SEM (cell line): ENCODE measurements around the gene IRAK3.

DNA sequence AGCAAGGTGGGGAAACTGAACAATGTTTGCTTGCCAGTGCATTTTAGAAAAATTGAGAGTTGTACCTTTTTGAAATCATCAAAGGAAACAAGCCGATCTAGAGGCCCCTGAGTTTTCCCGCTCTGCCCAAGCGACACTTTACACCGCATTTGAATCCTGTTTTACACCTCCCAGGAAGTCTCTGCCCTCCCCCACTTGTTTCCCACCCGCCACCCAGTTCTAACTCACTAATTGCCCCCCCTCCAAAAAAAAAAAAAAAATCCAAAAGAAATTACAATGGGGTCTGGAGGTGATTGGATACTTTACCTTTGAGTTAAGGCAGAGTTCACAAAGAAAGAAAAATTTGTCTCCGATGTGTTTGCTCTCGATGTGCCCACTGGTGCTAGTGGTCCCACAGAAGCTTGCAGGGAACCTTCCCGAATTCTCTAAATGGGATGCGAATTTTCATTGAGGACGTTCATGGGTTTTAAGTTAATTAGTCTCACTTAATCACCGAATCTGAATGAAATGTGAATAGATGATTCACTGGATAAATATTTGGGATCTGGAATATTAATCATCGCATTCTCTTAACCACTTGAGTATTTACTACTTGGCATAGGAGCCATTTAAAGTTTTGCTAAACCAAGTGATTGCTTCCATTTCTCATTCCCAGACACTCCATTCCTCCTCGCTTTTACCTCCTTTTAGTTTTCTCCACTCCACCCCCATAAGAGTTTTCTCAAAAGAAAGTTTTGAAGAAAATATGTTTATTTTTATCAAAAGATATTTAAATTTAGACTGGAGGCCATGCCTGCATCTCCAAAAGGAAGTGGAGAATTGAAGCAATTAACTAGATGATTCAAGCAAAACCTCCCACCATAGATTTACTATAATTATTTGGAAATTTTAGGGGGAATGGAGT, 2.5 kb downstream of the HMGA2 start:
- PRO-cap, result bidirectional peak, plus-strand start at position 338 of the sequence, minus-strand start at position 151 of the sequence

DNA sequence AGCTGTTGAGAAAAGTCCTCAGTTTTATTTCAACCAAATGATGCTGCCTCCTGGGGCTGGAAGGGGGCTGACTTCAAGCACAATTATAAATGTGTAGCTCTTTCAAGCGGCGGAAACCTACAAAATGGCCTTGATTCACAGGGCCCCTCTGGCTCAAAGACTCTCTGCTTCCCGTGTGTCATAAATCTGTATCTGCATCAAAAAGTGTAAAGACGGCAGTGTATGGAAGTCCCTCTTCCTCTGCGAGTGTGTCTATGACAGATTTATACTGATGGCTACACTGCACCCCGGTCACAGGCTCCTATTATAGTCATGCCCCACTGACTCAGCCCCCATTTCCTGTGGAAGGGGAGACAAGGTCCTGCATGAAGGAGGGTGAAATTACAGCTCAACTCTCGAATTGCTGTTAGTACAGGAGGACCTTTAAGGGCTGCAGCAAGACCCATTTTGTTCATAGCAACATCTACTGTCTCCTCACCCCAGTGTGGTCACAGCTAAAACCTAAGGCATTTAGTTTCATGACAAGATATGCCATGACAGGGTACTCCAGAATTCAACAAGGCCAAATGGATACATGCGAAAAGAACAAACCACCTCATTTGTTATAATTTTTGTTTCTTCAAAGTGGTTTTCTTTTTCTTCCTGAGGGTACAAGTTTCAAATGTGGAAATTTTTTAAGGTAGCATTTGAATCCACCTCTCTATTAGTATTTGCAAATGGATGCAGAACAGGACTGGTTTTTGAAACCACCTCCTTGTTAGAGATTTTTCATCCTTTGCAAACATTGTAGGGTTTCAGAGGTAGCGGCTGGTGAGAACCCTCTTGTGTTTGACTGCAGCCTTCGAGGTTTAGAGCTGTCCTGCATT, 68.7 kb downstream of the HMGA2 start:
- PRO-cap, result bidirectional peak, plus-strand start at position 406 of the sequence, minus-strand start at position 267 of the sequence

DNA sequence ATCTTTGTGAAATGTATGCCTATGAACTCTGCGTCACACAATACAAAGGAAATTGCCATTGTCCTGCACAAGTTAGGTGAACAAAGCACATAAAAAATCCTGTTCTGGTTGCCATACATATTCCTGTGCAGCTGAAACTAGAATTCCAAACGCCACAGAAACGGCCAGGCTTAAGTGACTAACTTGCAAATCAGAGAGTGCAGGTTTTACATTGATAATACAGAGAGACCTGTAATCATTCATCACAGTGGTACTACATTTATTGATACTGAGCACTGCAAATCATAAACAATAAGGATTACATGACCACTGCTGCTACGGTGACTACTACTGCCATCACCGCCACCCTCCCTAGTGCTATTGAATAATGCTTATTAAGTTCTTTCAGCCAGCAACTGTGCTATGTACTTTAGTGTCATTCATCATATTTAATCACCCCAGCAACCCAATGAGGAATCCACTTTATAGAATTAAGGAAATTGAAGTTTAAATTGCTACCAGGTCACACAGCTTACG, 112.1 kb downstream of the HMGA2 start:
- PRO-cap, result no peak

DNA sequence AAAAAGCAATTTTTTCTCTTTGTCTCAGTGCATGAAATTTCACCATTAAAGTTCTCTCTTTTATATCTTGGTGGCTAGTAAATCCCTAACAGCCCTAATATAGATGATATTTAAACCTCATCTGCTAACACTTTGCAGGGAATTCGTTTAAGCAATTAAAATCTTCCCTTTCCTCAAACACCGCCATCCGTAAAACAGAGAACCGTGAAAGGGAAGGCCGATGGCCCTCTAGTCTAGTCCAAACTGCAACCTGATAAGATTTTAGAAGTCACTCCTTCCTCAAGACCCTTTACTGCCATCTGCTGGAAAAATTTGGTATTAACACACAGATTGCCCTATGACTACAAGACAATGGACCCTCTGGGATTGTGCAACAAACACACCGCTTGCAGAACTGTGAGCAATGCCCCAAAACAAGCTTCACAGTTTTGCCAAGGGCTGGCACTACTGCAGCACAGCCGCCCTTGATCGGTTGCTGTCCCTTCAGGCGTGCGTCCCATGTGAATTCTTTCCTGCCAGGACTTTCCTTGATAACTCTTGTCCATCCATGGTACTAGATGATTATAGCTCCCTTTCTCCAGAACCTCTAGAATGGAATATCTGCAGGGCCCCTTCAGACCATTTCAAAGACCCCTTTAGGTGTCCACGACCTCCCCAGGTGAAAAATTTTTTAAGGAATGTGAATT, 23.1 kb downstream of the LLPH start:
- PRO-cap, result no peak

DNA sequence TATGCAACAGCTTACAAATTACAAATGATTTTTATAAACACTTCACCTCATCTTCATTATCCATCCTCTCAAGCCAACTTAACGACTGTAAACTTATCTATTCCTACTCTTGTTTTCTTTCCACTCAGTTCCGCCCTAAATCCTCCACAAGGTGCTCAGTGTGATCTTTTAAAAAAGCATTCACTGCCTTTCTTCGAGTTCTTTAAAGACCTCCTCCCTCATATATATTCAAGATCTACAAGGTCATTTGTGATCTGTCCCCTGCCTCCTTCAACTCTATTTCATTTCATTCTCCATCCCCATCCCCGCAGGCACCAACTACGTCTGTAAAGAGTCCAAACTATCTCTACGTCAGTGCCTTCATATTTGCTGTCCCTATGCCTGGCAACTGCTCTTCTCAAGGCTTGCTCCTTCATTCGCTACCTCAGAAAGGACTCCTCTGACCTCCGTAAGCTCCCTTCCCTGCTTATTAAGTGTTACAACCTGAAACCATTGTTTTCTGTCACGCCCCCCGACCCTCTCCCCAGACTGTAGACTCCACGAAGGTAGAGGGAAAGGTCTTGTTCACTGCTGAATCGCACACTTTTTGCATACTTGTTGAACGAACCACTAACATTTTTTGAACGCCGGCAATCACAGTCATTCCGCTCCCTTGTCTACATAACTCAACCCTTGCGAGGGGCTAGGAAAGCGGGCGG, 651 bp downstream of the LLPH start:
- PRO-cap, result no peak

GRCh38 chr12:66168573-66169018, 1.2 kb downstream of the TMBIM4 start:
- PRO-cap, result no peak

GRCh38 chr12:66188826-66189884, at the start of gene IRAK3:
Gene IRAK3 (plus strand): TSS chr12:66189214.
- PRO-cap, result bidirectional peak, plus-strand start at chr12:66189214, minus-strand start at chr12:66189384

DNA sequence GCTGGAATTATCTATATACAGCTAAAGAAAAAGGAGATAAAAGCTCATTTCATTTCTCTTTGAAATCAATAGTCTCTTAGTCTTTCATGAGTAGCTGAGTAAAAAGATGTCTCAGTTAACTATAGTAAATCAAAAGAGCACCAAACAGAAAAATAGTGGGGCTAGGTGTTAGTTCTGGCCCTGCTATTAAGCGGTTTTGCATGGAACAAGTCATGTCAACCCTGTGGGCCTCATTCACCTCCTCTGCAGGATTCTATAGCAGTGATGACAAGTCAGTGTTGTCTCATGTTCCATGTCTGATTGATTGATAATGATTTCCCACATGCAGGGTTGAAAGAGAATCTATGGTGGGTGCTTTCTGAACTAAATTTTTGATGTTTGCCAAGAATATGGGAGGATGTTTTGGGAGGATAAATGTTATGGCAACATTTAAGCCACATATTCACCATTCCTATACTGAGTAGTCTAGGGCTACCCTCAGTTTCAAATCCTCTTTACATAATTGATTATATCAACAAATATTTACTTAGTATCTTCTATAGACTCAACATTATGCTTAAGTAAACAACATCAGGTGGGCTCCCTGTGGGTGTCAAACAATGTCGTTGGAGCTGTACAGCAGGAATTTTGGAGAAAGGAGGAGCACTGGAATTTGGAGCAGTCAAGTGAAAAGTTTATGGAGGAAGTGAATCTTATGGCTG, 48.6 kb downstream of the IRAK3 start:
- PRO-cap, result no peak

GRCh38 chr12:66238116-66238867, 49.3 kb downstream of the IRAK3 start:
- PRO-cap, result no peak

DNA sequence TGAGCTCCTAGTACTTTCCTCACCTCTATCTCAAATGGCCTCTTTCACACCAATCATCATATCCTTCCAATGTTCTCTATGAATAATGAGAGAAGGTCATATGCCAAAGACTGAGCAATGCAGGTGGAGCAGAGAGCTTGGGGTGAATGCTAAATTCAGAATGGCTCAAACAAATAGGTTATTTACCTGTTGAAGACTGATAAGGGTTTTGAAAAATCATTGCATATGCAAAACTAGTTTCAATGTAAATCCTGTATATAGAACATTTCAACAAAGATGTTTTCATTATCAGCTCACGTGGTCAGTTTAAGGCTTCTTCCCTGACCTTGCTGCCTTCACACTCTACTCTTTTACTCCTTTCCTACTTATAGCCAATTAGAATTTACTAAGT, 230.3 kb upstream of the GRIP1 start:
- PRO-cap, result no peak

DNA sequence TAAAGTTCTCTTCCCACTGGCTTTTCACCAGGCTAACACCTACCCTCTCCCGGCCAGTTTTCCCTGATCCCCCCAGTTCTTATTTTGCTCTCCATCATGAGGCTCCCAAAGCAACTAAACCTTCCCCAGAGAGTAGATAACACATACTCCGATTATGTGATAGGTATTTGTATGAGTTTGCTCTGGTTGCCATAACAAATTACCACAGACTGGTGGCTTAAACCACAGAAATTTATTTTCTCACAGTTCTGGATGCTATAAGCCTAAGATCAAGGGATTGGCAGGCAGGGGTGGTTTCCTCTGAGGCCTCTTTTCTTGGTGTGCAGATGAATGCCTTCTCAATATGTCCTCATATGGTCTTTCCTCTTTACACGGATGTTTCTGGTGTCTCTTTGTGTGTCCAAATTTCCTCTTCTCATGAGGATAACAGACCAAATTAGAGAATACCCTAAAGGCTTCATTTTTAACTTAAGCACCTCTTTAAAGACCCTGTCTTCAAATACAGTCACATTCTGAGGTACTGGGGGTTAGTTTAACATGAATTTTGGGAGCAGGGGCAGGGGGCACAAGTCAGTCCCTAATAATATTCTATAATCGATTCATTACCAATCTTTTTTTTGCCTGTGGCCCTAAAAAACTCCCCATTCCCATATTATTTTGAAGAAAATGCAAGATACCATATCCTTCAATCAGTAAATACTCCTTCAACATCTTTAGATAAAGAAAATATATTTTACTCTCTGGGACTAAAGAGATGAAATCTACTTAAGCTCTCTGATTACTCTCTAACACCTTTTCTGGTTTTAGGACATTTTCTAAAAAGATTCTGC, 285.9 kb upstream of the GRIP1 start:
- PRO-cap, result bidirectional peak, plus-strand start at position 403 of the sequence, minus-strand start at position 116 of the sequence

DNA sequence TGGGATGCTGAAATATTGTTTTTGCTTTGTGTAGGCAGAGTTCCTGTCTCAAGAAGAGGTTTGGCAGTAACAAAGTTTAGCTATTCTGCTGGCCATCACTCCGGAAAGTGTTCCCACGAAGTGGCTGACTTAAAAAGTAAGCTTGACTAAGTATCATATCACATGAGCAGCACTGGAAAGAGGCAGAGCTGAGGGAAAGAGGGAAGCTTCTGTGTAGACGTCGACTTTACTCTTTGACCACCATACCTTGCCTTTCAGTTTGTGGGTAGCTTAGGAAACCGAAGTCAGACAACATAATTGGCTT, 85.3 kb downstream of the CAND1 start:
- PRO-cap, result no peak

- PRO-cap, result no peak
Measured at GRCh38 chr12:67674317-67675062, 25.9 kb downstream of the DYRK2 start.

- PRO-cap, result no peak
Measured at GRCh38 chr12:67698373-67698964, 49.9 kb downstream of the DYRK2 start.

DNA sequence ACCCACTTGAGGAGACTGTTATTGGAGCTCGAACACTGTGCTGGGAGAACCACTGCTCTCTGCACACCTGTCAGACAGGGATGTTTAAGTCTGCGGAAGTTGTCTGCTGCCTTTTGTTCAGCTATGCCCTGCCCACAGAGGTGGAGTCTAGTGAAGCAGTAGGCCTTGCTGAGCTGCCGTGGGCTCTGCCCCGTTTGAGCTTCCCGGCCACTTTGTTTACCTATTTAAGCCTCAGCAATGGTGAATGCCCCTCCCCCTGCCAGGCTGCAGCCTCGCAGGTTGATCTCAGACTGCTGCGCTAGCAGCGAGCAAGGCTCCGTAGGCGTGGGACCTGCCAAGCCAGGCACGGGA, 143.5 kb downstream of the DYRK2 start:
- PRO-cap, result no peak

DNA sequence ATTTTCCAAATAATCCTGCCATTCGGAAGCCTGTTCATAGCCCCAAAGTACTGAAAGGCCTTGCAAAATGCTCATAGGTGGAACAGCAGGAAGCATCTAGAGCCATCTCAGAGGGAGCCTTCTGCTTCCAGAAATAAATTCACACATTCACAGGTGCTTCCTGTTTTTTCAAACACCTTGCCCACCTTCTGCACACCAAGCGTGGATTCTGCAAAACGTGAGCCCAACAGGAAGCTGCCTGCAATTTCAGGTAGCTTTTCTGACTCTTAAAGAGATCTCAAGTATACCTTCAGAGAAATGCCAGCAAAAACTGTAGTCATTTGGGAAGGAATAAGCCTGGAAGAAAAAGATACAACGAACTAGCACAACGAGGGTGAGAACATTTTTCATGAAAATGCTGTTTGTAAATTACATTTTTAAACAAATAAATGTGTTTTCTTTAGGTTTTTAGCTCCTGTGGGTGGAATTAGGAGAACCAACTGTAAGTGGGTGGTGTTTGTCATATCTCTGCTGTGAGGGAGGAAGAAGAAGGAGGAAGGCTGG, 170.3 kb downstream of the IFNG start:
- PRO-cap, result no peak

GRCh38 chr12:68012628-68013070, 146.9 kb downstream of the IFNG start:
- PRO-cap, result bidirectional peak, plus-strand start at chr12:68012997, minus-strand start at chr12:68012835

DNA sequence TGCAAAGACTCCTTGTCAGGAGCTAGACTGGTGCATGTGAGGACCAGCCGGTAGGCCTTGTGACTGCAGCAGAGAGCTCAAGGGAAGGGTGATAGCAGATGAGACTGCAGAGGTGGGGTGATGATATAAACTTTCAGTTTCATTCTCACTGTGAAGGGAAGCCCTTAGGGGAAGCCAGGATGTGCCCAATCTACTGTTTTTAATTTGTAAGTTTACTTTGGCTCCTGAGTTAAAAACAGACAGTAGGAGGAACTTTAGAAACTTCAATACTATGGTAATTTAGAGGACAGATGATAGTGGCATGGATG, 12.4 kb downstream of the IL22 start:
- PRO-cap, result bidirectional peak, plus-strand start at position 142 of the sequence, minus-strand start at position 65 of the sequence

DNA sequence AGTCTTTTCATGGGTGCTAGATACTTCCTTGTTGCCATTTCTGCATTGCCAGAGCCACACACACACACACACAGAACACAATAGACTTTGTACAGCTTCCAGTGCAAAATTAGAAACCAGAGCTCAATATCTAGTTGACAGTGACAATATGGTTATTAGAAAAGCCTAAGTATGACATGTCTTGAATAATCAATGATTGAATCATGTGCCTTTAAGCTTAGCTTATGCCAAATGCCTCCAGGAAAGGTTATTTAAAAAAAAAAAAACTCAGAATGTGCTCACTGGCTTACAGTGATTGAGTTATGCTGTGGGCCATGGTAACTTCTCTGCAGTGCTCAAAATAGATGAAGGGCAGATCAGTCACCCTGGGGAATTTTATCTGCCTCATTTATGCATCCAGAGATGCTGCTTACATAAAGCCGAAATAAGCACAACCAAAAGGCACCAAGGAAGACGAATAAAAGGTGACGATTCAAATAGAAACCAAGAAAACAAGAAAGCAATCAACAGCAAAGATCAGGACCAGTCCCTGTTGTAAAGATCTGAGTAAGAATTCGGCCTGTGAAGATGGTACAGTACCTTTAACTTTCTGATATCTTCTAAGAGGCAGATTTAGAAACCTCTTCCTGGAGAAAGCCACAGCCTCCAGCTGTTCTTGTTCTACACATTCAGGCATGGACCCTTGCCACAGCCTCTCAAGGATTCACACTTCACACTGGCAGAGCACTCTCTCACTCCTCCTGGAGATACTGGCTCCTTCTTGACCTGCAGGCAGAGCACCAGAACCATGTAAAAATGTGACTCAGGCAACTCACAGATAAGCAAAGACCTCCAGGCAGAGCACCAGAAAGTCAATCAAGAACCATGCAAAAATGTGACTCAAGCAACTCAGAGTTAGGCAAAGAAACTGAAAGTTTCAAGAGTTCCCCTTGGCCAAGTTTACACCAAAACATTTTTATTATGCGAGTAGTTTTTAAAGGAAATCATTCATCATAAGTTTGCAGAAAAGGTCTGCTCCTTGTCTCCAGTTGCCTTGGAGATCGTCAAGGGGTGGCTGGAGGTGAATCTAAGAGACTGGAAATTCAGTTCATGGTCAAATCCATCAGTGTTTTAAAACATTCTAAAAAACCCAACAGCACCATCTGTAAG, 119.0 kb upstream of the MDM1 start:
- PRO-cap, result no peak

GRCh38 chr12:68617243-68617990, 6.7 kb downstream of the RAP1B start:
- PRO-cap, result no peak